Ileum (tissue), 1 donor: ENCODE data around the gene BRAP.

- PRO-cap, result unidirectional peak, minus-strand start at chr12:110283225
These were observed 2.3 kb downstream of the ATP2A2 start for GRCh38 chr12:110282925-110284216.

DNA sequence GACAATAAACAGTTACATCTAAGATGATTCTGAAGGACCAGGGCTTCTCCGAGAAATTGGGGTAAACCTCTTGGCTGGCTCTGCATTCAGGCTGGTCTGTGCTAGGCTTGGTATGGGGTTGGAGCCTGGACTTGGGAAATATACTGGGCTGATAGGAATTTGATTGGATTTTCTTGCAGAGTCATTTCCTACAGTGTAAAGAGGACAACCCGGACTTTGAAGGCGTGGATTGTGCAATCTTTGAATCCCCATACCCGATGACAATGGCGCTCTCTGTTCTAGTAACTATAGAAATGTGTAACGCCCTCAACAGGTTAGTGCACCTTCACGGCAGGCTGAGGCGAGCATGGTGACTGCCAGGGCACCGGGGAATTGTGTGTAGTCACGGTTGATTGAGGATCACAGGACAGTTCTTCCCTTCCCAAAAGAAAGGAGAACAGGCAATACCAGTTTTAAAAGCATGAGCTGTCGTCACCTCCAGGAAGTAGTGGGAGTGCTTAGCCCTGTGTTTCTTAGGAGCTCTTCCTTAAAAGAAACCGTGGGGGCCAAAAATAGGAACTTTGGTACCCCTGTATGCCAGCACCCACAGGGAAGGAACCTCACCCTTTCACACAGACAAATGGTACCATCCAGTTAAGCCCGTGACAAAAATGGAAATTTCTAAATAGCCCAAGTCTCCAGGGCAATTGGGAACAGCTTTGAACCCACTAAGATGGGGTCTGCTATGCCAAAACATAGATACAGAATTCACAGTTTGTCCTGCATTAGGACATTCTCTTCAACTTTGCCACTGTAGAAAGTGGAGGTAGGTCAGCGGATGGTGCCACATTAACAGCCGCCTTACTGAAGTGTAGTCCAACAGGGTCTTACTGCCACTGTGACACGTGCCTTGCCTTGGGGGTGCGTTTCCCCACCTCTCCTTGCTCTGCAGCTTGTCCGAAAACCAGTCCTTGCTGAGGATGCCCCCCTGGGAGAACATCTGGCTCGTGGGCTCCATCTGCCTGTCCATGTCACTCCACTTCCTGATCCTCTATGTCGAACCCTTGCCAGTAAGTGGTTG is 58.1 kb downstream of the ANAPC7 start:
- PRO-cap, result no peak

DNA sequence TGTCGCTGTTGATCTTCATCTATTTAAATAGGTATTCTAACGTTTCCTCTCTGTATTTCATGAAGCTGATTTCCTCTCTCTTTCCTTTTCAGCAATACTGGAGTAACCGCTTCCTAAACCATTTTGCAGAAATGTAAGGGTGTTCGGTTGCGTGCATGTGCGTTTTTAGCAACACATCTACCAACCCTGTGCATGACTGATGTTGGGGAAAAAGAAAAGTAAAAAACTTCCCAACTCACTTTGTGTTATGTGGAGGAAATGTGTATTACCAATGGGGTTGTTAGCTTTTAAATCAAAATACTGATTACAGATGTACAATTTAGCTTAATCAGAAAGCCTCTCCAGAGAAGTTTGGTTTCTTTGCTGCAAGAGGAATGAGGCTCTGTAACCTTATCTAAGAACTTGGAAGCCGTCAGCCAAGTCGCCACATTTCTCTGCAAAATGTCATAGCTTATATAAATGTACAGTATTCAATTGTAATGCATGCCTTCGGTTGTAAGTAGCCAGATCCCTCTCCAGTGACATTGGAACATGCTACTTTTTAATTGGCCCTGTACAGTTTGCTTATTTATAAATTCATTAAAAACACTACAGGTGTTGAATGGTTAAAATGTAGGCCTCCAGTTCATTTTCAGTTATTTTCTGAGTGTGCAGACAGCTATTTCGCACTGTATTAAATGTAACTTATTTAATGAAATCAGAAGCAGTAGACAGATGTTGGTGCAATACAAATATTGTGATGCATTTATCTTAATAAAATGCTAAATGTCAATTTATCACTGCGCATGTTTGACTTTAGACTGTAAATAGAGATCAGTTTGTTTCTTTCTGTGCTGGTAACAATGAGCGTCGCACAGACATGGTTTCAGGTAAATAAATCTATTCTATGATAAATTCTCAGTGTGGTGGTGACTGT is 53.0 kb downstream of the ANAPC7 start:
- PRO-cap, result no peak

DNA sequence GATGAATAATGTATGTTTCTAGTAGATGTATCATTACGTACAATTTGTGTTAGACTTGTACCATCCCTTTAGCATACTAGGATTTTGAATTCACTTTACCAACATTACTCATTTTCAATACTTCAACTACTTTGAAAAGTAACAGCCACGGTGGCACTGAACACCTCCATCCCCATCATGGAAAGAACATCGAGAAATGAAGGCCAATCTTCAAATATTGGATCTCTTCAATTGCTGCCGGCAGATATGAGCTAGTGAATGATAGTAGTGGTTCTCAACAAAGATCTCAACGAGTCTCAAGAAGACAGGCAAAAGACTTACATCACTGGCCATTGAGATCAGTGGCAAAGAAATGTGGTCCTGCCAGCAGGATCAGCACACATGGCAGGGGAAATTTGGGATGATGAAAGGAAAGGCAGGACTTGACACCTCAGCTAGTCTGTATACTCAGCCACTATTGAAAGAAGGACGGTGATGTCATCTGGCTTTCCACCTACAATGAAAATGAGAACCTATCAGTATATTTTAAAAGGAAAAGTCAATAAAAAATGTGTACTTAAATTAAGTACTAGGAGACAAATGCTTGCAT is 34.6 kb downstream of the RAD9B start:
- PRO-cap, result no peak

- PRO-cap, result no peak
These were observed 1.2 kb downstream of the PPTC7 start for GRCh38 chr12:110581943-110582221.

DNA sequence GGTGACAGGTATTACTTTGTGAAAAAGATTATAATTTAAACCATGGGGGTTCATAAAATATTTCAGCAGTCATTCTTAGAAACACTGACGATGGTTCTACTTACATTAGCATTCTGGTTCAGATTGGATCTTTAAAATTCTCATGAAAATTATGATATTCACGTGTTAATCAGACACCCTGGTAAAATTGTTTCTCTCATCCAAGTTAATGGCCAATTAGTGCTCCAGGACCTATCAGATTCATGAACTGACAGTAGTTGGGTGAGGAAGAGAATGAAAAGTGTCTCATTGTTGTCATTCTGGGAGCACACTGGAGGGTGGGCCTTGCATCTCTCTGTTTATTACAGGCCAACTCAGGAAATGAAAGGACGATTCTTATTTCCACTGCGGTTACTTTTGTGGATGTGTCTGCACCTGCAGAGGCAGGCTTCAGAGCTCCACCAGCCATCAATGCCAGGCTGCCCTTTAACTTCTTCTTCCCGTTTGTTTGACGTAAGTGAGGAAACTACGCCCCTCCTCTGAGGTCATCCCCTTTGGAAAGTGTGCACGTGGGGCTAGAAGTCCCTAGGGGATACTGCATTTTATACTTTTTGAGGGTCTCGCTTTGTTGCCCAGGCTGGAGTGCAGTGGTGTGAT is 33.6 kb downstream of the TCTN1 start:
- PRO-cap, result no peak

DNA sequence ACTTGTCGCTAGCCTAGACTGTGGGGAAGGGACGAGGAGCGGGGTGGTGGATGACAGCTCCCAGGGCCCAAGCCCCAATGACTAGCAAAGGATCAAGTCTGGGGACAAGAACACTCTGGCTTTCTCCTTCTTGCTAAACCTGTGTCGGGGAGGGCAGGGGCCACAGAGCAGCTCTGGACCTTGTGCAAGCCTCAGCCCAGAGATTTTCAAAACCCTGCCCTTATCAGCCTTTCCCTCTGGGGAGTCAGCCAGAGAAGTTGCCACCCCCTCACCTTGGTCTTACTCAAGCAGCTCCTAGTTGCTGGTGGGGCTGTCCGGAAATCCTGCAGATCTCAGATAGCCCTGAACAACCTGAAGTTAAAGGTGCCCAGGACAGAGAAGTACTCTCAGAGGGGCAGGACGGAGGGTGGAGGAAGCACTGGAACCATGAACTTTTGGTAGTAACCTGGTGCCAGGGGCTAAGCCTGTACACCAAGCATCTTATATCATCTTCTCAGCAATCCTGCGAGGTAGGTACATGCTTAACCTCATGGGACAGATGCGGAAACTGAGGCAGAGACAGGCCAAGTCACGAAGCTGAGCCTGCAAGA is 1.1 kb downstream of the HVCN1 start:
- PRO-cap, result no peak

GRCh38 chr12:110717881-110719035 is 24.4 kb downstream of the PPP1CC start:
- PRO-cap, result no peak

DNA sequence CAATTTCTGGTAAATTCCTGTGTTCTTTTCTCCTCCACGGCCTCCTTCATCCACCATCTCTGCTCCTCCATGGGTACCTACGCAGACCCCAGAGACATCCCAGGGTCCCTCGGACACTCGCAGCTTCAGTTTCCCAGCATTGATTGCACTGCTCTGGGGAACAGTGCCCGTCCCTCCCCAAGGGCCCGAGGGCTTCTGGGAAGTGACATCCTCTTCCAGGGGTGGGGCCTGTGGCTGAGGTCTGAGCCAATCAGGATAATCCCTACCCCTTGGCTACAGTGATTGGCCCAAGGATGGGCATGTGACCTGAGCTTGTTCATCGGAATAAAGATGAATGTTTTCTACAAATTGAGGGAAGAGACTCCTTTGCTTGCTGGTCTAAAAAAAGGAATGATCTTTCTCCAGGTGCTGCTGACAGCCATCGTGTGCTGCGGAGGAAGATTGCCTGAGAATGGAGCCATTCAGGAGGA is 37.3 kb upstream of the MYL2 start:
- PRO-cap, result no peak

DNA sequence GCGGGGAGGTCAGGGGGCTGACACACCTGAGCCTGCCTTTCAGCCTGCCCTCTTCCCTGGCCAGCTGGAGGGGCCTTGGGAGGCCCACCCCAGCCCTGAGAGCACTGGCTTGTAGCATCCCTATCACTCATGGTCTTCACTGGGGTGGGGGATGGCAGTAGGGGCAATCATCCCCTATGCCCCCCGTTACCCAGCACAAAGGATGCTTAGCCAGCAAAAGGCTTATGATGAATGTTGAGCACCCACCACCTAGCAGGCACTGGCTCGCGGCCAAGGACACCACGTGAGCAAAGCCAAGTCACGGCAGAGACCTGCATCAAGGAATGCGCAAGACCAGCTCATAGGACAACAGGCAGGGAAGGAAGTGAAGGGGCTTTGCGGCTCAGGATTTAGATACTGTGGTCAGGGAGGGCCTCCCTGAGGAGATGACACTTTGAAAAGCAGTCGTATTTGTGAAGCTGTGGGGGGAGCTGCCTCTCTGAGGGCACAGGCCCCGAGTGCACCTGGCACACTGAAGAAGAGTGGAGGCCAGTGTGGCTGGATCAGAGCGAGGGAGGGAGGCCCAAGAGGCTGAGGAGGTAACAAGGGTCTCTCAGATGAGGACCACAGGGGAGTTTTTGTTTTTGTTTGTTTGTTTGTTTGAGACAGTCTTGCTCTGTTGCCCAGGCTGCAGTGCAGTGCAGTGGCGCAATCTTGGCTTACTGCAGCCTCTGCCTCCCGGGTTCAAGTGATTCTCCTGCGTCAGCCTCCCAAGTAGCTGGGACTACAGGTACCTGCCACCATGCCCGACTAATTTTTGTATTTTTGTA is 32.8 kb downstream of the SH2B3 start:
- PRO-cap, result no peak

- PRO-cap, result no peak
These were observed 48.9 kb downstream of the SH2B3 start for GRCh38 chr12:111454553-111455065.

DNA sequence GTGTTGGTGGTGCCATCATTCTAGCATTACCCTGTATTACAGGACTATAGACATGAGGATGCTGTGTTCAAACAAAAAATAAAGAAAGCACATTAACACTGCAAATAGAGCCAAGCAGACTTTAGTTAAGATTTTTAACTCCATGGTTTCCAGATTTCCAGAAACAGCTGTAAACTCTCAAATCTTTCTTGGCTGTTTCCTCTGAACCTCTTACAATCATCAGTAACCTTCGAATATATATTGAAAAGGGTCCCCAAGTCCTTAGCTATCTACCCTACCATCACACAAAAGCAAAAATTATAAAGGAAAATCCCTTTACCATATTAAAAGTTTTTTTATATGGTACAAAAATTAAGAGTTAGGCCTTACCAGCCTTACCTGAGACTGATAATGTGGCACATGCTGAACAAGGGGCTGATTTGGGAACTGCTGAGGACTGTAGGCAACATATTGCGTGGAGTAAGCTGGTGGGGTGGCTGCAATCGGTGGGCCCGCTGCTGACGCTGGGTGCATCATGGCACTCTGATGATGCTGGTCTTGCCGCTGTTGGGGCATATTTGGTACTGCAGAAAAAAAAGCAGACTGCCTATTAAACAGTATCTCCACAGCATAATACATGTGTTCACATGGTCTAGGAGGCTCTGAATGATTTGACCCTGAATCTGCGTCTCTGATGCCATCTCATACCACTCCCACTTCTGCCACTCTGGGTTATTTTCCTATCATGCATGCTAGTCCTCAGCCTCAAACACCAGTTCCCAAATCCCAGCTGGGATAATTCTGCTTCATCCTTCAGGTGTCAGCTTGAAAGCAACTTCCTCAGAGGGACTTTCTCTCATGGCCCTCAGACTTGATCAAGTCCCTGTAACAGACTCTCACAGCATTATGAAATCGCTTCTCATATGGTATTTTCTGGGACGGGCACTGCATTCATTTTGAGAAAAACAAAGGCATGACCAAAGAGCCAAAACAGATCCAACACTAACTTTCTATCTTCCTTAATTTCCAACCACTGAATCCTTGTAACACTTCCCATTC is 64.8 kb downstream of the SH2B3 start:
- PRO-cap, result no peak

- PRO-cap, result bidirectional peak, plus-strand start at chr12:111685554, minus-strand start at chr12:111685474; bidirectional peak, plus-strand start at chr12:111686076, minus-strand start at chr12:111685935
These were observed at the start of gene BRAP for GRCh38 chr12:111685383-111686194. Gene BRAP, minus strand, starts transcription at chr12:111685956.

GRCh38 chr12:112107580-112108294 is 846 bp downstream of the NAA25 start:
- PRO-cap, result no peak

GRCh38 chr12:112137180-112137472 is 11.8 kb downstream of the TRAFD1 start:
- PRO-cap, result no peak

GRCh38 chr12:112162874-112163809 is 37.8 kb downstream of the TRAFD1 start:
- PRO-cap, result no peak

DNA sequence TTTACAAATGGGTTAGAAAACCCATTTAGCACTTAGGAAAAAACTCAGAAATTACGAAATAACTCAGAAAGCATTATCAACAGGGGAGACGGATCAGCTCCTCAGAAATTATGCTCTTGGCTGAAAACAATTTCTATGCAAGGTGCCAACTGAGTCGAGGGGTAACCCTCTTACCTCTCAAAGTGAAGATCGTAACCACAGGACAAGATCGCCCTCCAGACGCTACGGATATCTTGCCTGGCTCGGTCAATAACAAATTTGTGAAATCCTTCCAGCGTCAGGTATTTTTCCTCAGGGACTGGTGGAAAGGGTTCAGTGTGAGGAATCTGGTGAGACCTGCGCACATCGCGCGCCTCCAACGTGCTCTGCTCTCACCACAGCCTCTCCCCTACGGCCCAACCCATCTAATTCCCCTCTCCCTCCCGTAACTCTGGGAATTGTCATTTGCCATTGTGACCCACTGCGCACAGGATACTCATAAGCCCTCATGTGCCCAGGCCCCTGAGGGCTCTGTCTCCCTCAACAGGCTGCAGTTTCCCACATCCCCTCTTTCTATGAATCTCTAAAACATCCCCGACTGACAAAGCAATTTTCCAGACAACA is 50.3 kb downstream of the TRAFD1 start:
- PRO-cap, result no peak

DNA sequence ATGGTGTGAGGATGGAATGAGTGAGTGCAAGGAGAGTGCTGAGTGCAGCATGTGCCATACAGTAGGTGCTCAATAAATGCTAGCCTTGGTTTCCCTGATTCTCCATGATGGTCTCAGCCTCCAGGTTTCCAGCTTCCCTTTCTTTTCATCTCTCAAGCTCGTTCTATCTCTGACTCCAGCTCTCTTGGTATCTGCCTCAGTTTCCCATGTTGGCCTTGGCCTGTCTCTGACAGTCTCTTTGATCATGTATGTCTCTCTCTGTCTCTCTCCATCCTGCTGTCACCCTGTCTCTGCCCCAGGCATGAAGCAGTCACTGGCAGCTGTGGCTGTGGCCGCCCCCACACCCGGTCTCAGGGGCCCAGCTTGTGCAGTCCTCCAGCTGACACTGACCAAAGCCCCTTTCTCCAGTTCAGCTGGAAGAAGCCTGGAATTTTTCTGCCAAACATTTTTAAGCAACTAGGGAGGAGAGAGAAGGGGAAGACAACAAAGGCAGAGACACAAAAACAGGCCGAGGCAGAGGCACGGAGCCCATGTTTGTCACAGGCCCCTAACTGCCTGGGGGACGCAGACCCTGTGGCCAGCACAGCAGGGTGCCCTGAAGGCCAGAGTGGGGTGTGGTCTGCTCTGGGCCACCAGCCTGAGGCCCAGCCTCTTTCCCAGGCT is 14.5 kb downstream of the DTX1 start:
- PRO-cap, result no peak

GRCh38 chr12:113089269-113089899 is 32.9 kb downstream of the DTX1 start:
- PRO-cap, result no peak

GRCh38 chr12:113103675-113104397 is 31.7 kb downstream of the RASAL1 start:
- PRO-cap, result unidirectional peak, minus-strand start at chr12:113104212